Endodermal cell (in vitro differentiated cells): ENCODE data around the gene WWC2.

DNA sequence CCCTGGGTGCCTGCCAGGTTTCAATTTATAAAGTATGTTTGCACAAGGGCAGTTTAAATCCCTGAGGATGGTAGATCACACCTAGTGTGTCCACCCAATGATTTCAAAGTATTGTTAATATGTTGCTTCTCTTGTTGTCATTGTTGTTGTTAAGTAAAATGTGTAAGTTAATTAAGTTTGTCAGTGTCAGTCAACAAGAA is 25.6 kb downstream of the HPGD start:
- PRO-cap = no peak

DNA sequence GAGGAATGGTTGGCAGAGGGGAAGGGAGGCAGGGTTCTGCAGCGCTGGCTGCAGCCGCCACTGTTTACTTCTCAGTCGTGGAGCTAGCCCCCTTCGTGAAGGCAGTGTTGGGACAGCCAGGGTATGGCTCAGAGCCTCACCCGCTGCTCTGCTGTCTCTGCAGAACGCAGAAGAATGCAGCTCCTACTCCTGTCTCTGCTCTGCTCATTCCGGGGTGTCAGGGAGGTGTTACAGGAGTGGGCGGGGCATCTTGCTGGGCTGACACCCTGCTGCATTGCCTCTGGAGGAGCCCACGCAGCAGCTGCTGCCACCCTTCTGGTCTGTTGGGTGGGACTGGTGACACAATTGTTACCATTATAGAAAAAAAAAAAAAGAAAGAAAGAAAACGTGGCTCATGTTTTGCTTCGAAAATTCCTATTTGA is 140.4 kb downstream of the GPM6A start:
- PRO-cap = no peak

DNA sequence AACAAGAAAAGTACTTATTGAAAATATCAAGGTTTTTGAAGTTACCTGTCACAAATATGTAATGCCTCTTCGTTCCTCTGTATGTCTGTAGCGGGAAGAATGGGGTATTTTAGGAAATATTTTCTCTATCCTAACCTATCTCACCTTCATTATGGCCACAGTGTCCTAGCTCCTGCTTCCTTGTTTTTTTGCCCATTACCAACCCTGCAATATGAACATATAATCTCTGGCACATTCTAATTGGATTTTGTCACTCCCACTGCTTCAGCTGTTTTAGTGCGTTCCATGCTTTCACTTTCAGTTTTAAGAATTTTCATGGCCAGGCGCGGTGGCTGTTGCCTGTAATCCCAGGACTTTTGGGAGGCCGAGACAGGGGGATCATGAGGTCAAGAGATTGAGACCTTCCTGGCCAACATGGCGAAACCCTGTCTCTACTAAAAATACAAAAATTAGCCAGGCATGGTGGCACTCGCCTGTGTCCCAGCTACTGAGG is 41.0 kb downstream of the GPM6A start:
- PRO-cap = no peak

GRCh38 chr4:175998851-175999749 is 66.5 kb upstream of the WDR17 start:
- PRO-cap = no peak

DNA sequence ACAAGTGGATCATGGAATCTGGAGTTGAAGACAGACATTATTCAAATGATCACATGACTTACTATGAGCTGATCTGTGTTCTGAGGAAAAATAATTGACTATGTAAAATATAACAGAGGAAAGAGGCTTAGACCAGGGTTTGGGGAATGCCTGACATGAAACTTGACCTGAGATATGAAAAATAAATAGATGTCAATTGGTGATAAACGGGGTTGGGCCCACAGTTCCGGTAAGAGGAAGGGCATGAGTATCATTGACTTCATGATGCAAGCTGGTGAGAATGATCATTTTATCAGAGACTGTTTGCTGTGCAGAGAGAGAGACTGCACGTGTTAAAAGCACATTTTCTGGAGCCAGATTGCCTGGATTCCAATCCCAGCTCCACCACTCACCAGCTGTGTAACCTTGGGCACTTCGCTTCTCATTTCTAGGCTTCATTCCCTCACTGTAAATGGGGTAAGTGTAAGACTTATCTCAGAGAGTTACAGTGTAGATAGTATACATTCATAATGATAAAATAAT is 179.1 kb downstream of the SPCS3 start:
- PRO-cap = no peak

DNA sequence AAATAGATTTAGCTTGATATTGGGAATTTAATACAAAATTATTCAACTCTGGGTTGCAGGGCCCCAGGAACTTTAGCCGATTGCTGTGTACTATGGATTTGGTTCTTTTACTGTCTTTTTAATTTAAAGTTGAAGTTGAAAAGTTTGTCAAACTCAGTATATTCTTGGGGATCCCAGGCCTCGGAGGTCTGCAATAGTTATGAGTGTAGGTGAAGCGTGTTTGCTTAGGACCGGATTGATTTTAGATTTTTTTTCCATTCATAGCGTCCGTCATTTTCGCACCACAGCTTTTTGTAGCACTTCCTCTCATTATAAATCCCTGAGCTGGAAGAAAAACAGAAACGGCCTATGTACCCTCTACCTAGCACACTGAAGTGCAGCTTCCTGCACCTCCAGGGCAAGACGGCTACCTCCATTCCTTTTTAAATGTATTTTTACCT is 433 bp upstream of the AGA start:
- PRO-cap = no peak

- PRO-cap = no peak
These were observed 164.1 kb upstream of the AGA start for GRCh38 chr4:177606304-177606749.

- PRO-cap = no peak
These were observed 880.6 kb upstream of the AGA start for GRCh38 chr4:178322880-178323222.

DNA sequence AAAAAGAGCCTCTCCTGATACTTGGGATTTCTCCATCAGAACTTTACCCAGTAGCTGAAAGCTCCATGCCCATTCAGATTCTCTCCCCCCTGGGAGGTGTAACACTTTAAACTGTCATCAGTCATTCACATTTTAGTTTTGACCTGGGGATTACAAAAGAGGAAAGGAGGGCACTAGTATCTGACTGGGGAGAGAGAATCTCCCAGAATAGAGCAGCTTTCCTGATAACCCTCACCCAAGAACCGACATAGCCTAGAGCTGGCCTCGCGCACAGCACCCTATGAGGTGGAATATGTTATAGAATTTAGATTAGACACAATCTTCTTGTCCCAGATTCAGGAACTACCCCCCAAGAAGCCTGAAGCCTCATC is 950.2 kb upstream of the TENM3 start:
- PRO-cap = no peak

DNA sequence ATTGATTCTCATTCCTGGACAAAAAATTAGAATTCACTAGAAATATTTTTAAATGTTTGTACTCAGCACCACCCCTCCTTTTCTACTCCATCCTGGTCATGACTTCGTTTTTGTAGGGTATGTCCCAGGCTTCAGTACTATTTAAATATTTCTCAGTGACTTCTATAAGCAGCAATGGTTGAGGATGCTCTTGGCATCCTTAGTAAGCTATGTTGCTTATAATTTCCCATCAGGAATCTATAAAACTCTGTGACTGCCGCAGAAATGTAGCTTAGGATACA is 822.6 kb upstream of the TENM3 start:
- PRO-cap = no peak

DNA sequence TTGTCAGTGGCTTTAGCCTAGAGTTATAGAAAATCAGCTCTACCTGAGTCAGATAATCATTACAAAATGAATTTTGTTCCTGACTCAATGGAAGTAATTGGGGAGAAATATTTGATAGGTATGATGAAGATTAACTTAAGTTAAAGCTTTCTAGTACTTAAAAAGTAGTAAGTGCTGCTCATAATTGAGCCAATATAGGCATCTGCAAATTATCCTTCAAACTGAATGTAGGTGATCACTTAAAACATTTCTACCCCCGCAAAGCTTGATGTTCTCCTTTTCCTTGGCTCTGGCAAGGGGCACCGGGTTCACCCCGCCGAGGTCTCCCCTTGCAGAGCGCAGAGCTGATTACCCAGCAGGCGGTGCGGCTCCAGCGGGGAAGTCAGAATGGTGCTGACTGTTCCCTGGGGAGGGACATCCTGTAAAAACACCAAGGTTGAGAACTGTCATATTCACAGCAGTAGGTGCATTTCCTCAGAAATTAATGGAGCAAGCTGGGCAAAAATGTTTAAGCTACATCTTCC is 767.5 kb upstream of the TENM3 start:
- PRO-cap = no peak

DNA sequence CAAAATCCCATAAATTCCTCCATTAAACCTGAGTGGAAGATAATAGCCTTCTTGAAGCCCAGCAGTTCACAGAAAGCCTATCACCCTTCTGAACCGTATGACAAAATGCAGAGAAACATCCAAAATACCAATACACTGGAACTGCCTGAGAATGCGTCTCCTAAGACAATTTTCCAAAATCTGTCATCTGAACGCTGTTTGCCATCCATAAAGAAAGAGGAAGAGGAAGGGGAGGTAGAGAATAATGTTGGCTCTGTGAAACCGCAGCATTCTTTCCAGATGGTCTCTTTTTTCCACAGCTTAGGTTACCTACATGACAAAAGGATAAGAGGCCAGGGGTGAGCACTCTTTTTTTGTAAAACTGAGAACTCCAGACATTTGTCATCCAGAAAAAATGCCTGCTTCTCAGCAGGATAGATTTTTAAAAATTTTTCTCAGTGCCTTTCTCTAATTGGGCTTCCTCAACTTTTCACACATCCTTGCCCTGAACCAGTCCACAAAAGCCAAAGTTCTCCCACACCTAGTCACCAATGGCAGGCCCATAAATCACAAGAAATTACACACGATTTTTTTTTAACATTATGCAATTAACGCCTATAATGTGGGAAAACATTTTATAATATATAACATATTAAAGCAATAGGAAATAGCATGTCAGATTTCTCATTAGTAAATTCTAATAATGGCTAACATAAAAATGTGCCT is 158.2 kb upstream of the TENM3 start:
- PRO-cap = bidirectional peak, plus-strand start at position 464 of the sequence, minus-strand start at position 275 of the sequence

- PRO-cap = bidirectional peak, plus-strand start at chr4:182145233, minus-strand start at chr4:182145275
These were observed 98.1 kb upstream of the TENM3 start for GRCh38 chr4:182145091-182145439.

- PRO-cap = no peak
These were observed 64.1 kb upstream of the TENM3 start for GRCh38 chr4:182179047-182179506.

GRCh38 chr4:182458368-182458777 is 215.2 kb downstream of the TENM3 start:
- PRO-cap = no peak

DNA sequence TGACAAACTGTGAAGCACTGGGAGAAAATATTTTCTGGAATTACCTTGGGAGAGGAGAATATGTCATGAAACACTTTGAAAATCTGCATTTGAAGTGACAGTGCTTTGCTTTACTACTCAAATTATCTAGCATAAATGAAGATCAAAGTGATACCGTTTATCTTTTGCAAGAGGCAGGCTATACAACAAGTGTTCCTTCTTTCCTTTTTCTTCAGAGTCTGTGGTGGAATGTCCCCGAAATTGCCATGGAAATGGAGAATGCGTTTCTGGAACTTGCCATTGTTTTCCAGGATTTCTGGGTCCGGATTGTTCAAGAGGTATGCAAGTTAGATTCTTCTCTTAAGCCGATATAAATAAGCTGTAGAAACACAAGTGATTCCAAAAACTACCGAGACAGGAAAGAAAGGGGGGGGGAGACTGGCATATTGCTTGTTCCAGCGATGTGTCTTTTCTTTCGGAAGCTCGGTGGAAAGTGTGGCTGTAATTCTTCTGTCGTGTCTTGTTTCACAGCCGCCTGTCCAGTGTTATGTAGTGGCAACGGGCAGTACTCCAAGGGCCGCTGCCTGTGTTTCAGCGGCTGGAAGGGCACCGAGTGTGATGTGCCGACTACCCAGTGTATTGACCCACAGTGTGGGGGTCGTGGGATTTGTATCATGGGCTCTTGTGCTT is 237.0 kb downstream of the DCTD start:
- PRO-cap = no peak

- PRO-cap = no peak
These were observed 58.5 kb upstream of the DCTD start for GRCh38 chr4:182975556-182976266.

GRCh38 chr4:183013625-183014155 is 85.4 kb upstream of the WWC2 start:
- PRO-cap = no peak

GRCh38 chr4:183098725-183099803 is at the start of gene WWC2:
TSS of gene WWC2 (plus strand) at chr4:183099257.
- PRO-cap = bidirectional peak, plus-strand start at chr4:183099281, minus-strand start at chr4:183098880

GRCh38 chr4:183183010-183184001 is 84.2 kb downstream of the WWC2 start:
- PRO-cap = bidirectional peak, plus-strand start at chr4:183183533, minus-strand start at chr4:183183297